HTR-8/SVneo (cell line): ENCODE measurements around the genes ANXA1 and TRPM6.

DNA sequence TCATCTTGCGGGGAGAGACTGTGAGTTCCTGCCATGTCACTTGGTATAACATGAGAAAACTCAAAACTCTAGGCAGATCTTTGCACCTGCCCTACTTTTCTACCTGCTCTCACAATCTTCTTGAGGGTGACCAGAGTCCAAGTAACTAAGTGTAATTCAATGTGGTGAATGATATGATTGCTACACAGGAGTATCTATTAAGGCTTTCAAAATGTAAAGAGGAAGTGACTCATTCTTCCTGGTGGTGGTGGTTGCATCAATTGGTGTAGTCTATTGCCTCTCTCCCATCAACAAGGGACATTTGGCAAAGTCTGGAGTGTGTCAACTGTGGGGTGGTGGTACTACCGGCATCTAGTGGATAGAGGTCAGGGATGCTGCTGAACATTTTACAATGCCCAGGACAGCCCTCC lies 65.3 kb downstream of the TMC1 start:
- RRBS, result no CpG with 5 or more reads among the region's 2 CpGs

GRCh38 chr9:72951545-72952452 lies 1.1 kb downstream of the ALDH1A1 start:
- RRBS, result no CpG with 5 or more reads among the region's 6 CpGs

DNA sequence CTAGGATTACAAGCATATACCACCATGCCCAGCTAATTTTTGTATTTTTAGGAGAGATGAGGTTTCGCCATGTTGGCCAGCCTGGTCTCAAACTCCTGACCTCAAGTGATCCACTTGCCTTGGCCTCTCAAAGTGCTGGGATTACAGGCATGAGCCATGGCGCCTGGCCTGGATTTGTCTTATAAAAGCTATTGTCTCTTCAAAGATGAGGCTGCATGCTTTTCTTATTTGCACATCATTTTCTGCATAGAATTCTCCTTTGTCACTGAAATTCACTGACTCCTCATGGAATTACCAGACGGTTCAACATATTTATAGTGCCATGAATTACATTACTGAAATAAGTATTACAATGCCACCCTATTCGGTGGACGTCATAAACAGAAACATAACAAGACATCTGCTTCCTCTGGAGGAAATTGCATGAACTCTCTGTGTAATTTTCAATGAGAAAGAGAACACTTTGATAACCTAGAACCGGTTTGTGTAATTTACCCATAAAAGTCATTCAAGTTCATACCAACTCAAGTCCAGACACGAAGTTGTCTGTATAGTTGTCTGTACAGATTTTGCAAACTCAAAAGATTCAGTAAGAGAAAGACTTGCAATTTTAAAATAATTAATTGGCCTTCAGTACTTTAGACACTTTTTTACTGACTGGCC lies 35.0 kb upstream of the ALDH1A1 start:
- RRBS, result no CpG with 5 or more reads among the region's 7 CpGs

DNA sequence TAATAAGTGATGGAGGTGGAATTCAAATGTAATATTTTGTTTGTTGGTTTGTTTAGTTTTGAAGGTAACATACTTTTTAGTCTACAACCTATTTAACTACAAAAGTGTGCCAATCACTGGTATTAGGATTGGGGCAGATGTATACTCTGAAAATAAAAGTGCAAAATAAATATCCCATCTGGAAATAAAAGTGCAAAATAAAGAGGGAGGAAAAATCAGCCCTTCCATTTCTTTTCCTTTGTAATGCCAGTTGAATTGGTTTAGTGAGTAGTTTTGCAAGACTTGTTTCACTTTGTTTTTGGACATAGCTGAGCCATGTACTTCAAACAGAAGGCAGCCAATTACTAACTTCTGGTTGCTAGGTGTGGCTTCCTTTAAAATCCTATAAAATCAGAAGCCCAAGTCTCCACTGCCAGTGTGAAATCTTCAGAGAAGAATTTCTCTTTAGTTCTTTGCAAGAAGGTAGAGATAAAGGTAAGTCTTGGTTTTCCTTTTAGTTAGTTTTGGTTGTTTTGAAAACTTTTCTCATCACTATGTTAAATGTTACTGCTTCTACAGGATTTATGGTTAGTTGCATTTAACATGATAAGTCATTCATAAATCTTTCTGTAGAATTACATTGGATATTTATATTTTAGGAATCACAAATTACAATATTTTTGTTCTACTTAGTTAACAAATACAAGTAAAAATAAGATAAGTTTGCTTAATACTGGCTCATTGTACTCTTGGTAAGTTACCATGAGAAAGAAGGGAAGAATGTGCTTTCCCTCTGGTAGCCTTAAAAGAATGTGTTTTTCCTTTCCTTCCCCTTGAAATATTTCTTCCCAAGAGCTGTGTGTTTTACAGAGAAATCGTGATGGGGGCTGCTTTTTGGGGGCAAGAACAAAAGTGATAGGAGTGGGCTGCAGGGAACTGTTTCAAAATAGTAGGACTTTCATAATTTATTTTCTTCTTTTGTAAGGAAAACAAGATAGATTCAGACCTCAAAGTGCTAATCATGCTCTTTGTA lies at the start of gene ANXA1:
TSS of gene ANXA1 (plus strand) at position 415 of the 1,012 bp plus-strand sequence.
- RRBS, result no CpG with 5 or more reads among the region's 1 CpG

GRCh38 chr9:73152463-73152769 lies 751 bp downstream of the ANXA1 start:
- RRBS, result no CpG with 5 or more reads among the region's 1 CpG

DNA sequence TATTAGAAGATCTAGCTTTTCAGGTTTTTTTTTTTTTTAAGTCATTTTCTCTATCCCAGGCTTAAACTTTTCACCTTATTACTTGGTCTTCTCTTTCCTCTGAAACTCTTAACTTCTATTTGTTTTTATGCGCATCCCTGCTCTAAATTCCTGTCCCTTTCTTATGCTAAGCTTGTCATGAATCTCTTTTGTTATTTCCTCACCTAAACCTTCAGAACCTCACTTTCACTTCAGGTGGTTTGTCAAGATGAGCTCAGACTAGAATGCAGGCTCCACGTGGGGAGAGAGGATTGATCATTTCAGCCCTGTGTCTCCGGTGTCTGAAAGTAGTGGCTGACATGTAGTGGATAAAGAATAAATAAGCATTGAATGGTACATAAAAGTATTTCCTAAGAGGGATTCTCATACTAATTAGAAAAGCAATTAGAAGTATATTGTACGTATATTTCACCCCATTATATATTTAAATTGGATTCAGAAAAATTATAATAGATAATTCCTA lies 63.6 kb downstream of the ANXA1 start:
- RRBS, result no CpG with 5 or more reads among the region's 4 CpGs

DNA sequence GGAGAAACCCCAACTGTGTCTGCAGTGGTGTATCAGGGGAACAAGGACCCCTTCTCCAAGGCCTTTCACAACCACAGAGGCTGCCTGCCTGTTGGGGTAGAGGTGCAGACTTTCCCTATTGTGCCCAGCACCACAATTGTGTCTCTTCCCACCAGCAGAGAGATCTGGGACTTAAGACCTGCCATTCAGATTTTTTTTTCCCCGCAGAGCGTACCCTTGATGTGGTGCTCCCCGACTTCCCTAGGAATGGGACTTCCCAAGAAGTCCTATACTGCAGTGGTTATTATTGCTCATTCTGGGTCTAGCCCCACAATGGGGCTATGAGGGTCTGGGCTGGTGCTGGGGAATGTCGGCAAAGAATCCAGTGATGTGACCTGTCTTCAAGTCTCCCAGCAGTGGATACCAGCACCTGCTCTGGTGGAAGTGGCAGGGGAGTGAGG lies 250.0 kb downstream of the ANXA1 start:
- RRBS, result no CpG with 5 or more reads among the region's 4 CpGs

- RRBS, result no CpG with 5 or more reads among the region's 1 CpG
These were observed 604.0 kb upstream of the RORB start for GRCh38 chr9:73893123-73893596.

- RRBS, result no CpG with 5 or more reads among the region's 11 CpGs
These were observed at the start of gene TRPM6 for GRCh38 chr9:74887767-74888232. Gene TRPM6 (minus strand): TSS chr9:74887921.

- RRBS, result no CpG with 5 or more reads among the region's 3 CpGs
These were observed 3.2 kb downstream of the C9orf40 start for GRCh38 chr9:74949543-74949945.

DNA sequence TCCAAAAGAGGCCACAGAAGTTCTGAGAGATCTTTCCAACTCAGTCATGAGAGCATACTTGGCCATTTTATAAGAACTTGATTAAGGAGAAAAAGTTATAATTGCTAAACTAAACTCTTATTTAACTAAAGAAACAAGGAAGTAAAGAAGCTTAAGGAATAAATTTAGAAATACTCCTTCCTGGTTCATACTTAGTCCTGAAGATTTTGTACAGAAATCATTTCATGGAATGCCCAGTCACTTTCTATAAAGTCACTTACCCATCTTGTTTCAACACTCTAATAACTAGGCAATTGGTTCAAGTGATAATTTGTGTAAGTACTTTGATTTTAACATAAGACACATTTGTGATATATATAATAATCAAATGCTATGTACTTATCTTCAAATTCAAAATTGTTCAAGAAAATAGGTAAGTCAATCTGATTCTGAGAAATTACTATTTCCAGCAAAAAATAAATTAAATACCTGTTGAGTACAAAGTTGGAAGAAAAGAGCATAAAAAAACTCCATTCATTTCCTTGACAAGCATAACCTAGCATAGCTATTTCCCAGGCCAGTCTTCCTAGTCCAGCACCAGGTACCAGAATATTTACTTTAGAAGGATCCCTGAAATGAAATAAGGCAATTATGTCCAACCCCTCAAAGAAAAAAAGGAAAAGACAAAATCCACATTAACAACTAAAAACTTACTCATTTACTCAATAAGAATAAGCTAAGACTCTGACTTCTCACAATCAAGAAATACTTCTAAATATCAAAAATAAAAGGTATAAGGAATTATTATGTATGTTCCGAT lies 28.6 kb downstream of the CARNMT1 start:
- RRBS, result no CpG with 5 or more reads among the region's 1 CpG

GRCh38 chr9:75026853-75027219 lies 1.3 kb downstream of the CARNMT1 start:
- RRBS, result no CpG with 5 or more reads among the region's 3 CpGs

- RRBS, result no CpG with 5 or more reads among the region's 4 CpGs
These were observed 25.8 kb upstream of the CARNMT1 start for GRCh38 chr9:75053755-75054384.

DNA sequence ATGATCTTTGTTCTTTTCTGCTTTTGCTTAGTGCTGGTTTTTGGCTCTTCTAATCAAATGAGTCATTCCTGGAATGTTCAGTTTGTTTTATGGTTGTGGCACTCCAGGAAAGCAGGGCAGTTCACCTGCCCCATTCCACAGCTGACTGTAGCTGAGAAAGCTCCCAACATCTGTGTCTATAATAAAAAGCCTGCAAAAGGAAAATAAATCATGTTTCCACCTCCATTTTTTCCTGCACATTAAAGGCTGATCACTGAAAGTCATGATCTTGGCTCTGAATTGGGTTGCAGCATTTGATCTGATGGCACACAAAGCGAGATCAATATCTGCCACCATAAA lies 179.4 kb downstream of the OSTF1 start:
- RRBS, result no CpG with 5 or more reads among the region's 1 CpG

DNA sequence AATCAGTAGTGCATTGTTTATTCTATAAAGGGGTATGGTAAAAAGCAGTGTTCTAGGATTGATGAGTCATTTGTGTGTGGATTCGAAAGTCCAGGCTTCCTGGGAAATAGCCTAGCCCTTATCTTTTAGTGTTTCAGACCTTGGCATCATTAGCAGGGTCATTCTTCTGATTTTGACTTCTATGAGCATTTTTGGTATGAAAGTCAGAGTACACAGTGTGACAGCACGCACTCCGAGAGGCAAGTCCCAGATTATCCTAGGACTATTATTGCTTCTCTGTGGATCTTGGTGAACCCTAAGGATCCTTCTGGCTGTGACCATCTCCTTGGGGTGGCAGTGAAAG lies 16.9 kb downstream of the PCSK5 start:
- RRBS, result no CpG with 5 or more reads among the region's 3 CpGs

DNA sequence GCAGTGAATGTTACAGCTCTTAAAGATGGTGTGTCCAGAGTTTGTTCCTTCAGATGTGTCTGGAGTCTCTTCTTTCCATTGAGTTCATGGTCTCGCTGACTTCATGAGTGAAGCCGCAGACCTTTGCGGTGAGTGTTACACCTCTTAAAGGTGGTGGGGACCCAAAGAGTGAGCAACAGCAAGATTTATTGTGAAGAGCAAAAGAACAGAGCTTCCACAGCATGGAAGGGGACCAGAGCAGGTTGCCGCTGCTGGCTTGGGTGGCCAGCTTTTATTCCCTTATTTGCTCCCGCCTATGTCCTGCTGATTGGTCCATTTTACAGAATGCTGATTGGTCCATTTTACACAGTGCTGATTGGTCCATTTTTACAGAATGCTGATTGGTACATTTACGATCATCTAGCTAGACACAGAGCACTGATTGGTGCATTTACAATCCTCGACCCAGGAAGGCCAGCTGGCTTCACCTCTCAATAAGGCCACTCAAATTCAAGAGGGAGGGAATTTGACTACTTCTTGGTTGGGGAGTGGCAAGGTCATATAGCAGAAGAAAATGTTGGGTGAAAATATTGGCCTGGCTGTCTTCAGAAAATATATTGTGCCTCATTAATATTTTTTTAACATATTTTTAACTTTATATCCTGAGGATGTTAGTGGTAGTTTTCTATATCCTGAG lies 36.4 kb downstream of the GCNT1 start:
- RRBS, result no CpG with 5 or more reads among the region's 7 CpGs

DNA sequence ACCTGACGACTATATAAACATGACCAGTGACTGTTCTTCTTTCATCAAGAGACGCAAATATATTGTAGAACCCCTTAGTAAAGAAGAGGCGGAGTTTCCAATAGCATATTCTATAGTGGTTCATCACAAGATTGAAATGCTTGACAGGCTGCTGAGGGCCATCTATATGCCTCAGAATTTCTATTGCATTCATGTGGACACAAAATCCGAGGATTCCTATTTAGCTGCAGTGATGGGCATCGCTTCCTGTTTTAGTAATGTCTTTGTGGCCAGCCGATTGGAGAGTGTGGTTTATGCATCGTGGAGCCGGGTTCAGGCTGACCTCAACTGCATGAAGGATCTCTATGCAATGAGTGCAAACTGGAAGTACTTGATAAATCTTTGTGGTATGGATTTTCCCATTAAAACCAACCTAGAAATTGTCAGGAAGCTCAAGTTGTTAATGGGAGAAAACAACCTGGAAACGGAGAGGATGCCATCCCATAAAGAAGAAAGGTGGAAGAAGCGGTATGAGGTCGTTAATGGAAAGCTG lies 43.7 kb downstream of the GCNT1 start:
- RRBS, result no CpG with 5 or more reads among the region's 11 CpGs

DNA sequence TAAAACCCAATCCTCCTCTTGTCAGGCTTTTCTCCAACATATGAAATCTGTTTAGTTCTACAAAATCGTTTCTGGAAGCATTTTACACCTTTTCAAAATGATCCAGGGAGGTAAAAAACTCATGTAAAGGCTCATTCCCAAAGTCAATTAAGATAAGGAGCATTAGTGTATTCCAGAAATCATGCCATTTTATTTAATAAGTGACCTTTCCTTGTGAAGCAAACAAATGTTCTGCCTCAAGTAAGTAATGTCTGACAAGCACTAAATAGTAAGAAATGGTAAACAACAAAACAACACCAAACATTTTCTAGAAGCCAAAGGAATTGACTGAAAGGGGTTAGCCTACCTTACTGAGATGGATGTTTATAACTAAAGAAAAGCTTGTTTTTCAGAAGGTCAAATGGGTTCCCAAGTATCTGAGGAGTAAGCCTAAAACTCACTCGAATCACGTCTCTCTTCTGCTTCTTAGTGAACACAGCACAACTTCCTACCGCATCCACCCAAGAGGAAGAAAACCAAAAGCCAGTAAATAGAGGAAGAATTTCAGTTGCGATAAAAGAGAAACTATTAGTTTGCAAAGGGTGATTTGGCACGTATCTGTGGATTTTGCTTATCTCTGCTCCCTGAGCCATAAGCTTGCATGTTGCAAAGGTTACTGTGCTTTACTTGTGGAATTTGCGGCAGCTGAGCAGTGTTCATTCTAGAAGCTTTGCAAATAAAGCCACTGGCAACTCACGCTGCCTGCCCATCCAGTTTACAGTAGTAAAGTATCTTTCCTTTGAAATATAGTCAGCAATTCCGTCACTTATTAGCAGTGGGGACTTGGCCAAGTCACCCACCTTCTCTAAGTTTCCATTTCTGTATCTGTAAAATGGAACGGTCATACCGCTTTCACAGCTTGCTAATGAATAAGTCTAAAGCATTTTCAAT lies 156.0 kb downstream of the GCNT1 start:
- RRBS, result no CpG with 5 or more reads among the region's 11 CpGs

DNA sequence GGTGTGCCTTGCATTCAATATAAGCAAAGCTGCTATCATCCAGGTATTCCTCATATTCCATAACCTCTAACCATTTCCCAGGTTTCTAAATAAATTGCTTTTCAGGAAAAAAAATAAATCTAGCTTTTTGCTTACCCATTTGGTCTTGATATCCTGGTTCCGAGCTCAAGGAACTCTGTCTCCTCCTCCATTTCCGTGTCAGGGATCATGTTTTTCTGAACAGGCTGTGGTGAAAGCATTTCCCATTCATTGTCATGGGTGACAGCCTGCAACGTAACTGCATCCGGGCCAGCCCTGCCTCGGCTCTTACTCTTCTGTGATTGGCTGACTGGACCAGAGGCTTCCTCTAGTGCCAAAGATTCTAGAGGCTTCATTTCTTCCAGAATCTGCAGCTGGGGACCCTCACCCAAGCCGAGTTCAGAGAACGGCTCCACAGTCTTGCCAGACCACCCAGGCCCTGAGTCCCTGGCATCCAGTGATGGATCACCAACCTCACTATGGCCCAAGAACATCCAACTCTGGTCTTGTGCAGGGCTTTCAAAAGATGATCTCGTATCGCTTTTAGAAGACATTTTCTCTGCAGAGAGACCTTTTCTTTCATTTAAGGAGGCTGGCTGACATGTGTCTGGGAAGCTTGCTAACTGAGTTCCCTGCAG lies 202.6 kb downstream of the PRUNE2 start:
- RRBS, result no CpG with 5 or more reads among the region's 9 CpGs

DNA sequence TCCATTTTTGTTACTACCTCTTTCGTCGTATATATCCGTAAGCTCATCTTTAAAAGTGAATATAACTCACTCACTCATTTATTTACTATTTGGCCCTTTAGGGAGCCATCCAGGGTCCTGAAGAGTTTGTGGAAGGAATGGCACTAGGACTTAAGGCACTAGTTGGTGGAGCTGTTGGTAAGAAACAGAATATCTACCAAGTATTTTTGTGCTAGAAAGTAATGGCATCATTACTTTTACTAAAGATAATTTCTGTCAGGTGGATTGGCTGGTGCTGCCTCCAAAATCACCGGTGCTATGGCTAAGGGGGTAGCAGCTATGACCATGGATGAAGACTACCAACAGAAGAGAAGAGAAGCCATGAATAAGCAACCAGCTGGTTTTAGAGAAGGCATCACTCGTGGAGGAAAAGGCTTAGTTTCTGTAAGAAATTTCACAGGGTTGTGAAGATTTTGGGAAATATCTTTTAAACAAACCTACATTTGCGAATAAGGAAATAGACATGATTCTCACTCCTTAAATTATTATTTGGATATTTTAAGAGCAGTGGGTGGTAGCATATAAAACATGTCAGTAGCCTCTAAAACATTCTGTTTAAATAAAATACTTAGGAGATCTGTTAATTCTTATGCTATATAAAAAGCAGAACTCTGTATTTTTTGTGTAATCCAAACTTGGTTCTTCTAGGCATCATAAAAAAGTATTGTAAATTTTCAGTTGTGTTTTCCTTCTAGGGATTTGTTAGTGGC lies 193.0 kb downstream of the VPS13A start:
- RRBS, result no CpG with 5 or more reads among the region's 6 CpGs